ENCODE data around the genes ARL5C, MED1, STARD3 and MED24.

DNA sequence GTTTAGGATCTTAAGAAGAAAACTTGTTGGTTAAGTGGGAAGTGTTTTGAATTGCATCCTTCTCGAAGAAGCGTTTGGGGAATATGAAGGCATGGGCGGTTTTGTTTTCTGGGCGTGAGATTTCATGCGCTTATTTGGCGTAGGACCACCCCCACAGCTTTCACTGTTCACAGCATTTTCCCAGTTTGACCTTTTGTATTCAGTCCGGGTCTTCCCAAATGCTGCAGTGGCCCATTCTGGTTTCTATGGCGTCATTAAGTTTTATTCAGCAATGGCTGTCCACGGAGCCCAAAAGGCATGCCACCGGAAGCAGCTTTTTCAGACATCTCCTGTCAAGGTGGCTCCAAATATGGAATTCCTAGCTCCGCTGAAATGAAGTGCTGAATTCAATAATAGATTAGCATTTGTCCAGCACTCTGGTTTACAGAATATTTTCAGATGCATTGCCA is 90.5 kb upstream of the FBXO47 start:
- PRO-cap: no peak

DNA sequence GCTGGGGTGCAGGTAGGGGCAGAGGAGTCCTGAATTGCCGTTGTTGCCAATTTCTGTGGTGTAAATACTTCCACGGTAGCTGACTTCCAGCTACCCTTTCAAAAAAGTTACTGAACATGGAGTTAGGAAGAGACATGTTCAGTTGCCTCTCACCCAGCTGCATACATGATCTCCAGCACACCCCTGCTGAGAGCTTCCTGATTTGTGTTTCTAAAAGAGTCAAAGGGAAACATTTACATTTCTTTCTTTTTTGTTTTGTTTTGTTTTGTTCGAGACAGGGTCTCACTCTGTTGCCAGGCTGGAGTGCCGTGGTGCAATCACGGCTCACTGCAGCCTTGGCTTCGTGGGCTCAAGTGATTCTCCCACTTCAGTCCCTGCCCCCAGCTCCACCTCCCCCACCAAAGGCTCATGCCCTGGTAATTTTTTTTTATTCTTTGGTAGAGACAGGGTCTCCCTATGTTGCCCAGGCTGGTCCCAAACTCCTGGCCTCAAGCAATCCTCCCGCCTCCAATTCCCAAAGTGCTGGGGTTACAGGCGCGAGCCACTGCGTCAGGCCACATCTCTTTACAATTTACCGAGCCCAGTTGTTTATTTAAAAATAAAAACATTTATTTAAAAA is 58.5 kb downstream of the PLXDC1 start:
- PRO-cap: unidirectional peak, plus-strand start at position 183 of the sequence

DNA sequence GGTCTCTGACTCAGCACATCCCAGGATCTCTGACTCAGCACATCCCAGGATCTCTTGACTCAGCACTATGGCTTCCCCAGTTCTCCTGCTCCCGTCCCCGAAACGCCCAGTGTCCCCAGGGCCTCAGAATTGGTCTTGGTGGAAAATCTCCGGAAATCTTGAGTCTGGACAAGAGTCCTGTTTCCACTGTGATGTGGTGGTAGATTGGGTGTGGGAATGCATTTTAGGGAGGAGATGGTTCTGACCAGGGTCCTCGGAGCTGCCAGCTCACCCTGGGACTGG is 19.2 kb downstream of the PLXDC1 start:
- PRO-cap: no peak

GRCh38 chr17:39150659-39151064 is 775 bp downstream of the PLXDC1 start:
- PRO-cap: no peak

- PRO-cap: no peak
Observed at GRCh38 chr17:39166031-39166522, at the start of gene ARL5C. Gene ARL5C, minus strand, starts transcription at chr17:39166161.

GRCh38 chr17:39282545-39283059 is 56.9 kb upstream of the STAC2 start:
- PRO-cap: no peak

- PRO-cap: bidirectional peak, plus-strand start at chr17:39451405, minus-strand start at chr17:39451262
Observed at GRCh38 chr17:39450791-39451532, at the start of gene MED1. Gene MED1, minus strand, starts transcription at chr17:39451263.

- PRO-cap: no peak
Observed at GRCh38 chr17:39462258-39462881, 1.1 kb downstream of the CDK12 start.

DNA sequence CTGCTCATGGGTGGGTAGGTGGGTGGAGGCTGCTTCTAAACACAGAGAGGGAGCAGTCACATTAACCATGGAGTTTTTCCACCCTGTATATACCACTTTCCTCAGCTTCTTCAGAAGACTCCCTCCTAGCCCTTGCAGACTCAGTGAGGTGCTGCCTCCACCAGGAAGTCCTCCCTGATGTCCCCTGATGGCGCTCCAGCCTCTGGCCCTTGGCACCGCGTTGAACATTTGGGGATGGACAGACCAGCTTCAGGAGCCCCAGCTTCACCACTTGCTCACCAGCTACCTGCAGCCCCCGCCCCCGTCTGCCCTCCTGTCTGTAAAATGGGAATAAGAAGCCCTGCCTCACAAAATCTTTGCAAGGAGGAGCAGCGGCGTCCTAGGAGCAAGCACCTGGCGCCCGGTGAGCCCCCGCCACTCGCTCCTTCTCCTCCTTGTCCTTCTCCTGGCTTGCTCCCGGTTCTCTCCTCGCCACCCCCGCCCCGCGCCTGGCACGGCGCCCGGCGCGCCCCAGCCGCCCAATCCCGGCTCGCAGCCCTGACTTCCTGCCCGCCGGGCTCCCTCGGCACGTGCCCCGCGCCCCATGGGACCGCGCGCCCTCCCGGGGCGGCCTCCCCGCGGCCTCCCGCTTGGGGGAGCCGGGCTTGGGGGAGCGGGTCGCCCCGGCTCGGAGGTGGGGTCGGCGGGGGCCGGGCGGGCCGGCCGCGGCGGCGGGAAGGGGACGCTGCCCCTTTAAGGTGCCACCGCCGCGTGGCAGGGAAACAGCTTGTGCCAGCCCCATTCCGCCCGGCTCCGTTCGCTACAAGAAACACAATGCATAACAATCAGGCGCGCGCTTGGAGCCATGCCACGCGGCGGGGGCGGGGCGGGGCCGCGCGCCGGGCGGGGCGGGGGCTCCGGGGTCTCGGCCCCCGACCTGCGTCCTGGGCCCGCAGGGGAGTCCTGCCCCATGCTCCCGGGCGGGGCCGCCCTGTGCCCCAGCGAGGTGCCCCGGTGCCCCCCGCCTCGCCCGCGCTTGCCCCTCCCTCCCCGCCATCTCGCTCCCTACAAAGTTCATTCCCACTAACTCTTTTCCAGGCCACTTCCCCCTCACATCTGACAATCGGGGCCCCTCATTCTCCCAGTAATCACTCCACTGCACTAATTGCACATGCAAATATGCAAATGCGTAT is 9.1 kb upstream of the PPP1R1B start:
- PRO-cap: unidirectional peak, plus-strand start at position 360 of the sequence

DNA sequence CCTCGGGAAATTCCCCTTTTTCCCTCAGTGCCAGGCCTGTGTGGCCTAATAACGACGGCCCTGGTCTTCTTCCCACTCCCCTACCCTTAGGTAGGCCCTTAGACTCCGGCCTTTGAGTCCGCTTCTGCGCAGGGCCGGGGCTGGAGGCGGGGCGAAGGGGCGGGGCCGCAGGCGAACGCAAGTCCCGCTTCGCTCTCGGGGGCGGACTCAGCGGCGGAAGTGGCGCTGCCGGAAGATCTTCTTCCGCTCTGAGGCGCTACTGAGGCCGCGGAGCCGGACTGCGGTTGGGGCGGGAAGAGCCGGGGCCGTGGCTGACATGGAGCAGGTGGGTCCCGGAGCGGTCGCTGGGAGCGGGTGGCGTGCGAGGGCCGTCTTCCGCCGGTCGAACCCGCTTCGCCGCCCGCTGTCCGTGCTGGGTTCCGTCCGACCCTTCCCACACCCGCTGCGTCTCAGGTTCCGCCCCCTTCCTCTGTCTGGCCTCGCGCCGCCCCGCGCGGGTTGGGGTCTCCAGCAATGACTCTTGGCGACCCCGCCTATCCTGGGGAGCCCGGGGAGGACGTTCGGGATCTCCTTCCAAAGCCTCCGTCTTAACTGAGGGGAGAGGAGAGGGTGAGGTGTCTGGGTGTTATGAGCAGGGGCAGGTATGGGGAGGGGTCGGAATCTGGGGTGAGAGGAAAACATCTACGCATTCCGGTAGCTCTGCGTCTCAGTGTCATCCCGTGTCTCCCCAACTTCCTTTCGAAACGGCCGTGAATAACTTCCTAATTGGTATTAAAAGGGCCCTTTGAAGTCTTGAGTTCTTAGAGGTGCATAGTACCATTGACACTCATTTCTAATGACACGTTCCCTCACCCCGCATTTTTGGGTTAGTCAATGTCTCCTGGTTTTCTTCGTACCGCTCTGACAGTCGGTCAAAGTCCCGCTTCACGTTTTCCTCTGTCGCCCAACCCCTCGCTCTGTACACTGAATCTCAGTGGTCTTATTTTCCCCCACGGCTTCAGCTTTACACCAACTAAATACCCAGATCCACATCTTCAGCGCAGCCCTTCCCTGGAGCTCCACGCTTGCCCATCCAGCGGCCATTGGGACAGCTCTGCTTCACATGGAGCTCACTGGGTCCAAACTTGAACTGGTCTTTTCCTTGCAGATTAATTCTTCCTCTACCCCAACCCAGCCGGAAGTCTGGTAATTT is at the start of gene STARD3:
Gene STARD3, plus strand, starts transcription at position 238 of the 1,192 bp plus-strand sequence.
- PRO-cap: bidirectional peak, plus-strand start at position 241 of the sequence, minus-strand start at position 129 of the sequence; bidirectional peak, plus-strand start at position 474 of the sequence, minus-strand start at position 412 of the sequence

DNA sequence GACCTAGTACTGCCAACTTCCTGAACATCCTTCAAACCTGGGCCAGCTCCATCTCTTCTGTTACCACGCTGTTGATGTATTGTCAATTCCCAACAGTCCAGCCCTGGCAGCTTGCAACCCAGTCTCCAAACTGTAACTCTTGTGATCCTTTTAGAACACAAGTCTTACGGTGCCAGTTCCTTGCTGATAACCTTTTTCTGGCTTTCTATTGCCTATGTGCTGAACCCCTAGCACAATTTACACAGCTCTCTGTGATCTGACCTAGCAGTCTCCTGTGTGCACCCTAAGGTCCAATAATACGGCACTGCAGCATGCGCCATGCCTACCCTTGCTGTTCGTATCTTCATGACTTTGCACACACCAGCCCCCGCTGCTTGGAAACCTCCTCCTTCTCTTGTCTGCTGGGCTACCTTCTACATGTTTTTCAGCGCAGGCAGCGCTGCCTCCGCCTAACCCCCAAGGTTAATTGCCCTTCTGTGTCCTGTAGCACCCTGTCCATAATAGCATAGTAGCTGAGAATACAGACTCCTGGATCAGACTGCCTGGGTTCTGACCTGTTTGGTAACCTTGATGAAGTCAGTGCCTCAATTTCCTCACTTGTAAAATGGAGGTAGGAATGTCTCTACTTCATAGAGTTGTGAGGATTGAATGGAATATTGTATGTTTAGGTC is 1.3 kb downstream of the STARD3 start:
- PRO-cap: no peak

DNA sequence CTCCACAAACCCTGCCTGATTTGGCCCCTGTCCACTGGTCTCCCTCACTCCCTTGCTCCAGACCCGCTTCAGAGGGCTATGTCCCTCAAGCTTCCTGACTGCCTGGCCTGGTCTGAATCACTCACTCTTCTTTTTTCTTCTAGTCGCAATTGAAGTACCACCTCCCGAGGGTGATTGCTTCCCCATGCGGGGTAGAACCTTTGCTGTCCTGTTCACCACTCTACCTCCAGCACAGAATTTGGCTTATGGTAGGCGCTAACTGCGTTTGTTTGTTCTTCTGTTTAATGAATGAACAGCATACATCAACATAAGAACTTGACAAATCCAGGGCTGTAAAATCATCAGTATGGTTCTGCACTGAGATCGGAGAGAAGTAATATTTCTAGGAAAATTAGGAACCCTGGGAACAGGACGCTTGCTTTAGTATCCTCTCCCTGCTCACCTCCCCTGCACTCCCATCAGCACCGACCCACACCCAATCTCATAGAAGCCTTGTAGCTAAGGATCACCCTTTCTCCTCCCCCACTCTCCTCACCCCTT is 766 bp upstream of the PGAP3 start:
- PRO-cap: no peak

DNA sequence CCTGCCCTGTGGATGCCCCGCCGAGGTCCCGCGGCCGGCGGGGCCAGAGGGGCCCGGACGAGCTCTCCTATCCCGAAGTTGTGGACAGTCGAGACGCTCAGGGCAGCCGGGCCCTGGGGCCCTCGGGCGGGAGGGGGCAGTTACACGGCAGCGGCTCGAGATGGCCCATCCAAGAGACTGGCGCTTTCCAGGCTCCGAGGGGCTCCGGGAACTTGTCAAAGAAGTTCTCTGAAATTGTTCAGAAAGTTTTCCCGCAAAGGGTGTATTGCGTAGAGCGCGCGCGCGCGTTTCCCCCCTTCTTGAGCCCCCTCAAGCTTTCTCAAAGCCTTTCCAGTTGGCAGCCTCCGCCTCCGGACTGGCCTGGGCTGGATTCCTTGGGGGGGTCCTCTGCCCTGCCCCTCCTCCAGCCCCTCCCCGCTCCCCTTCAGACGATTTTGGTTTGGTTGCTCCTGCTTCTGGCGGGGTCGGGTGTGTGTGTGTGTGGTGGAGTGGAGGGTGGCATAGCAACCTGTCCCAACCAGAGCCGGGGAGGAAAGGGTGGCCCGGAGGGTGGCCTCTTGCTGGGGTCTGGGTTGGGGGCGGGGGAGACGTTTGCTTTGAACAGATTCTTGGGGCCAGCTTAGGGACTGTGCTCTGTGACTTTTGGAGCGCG is 614 bp downstream of the ERBB2 start:
- PRO-cap: no peak

DNA sequence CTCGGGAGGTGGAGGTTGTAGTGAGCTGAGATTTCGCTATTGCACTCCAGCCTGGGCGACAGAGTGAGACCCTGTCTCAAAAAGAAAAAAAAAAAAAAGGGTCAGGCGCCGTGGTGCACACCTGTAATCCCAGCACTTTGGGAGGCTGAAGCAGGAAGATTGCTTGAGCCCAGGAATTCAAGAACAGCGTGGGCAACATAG is 13.7 kb downstream of the ERBB2 start:
- PRO-cap: no peak

GRCh38 chr17:39753110-39753482 is 15.4 kb downstream of the GRB7 start:
- PRO-cap: no peak

DNA sequence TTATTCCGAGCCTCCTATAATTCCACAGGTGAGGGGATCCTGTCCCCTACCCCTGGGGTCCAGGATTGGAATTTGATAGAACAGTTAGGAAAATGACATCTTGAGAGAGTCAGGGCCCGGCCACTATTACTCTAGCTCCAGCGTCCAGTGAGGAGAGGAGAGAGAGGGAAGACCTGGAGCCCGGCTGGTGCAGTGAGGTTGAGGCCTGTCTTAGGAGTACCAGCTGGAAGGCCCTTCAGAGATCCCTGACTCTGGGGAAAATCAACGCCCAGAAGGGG is 17.3 kb downstream of the GRB7 start:
- PRO-cap: no peak

- PRO-cap: no peak
Observed at GRCh38 chr17:39812357-39813013, 51.6 kb downstream of the IKZF3 start.

- PRO-cap: no peak
Observed at GRCh38 chr17:39904535-39905162, 13.8 kb downstream of the GSDMB start.

DNA sequence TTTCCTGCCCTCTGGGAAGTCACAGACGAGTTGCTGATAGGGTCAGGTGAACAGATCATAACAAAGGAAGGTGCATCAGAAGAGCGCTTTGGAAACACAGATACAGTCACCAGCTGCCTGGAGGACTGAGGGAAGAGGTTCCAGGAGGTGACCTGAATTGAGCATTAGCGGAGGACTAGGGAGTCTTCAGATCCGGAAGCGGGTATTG is 1.1 kb downstream of the GSDMA start:
- PRO-cap: no peak

DNA sequence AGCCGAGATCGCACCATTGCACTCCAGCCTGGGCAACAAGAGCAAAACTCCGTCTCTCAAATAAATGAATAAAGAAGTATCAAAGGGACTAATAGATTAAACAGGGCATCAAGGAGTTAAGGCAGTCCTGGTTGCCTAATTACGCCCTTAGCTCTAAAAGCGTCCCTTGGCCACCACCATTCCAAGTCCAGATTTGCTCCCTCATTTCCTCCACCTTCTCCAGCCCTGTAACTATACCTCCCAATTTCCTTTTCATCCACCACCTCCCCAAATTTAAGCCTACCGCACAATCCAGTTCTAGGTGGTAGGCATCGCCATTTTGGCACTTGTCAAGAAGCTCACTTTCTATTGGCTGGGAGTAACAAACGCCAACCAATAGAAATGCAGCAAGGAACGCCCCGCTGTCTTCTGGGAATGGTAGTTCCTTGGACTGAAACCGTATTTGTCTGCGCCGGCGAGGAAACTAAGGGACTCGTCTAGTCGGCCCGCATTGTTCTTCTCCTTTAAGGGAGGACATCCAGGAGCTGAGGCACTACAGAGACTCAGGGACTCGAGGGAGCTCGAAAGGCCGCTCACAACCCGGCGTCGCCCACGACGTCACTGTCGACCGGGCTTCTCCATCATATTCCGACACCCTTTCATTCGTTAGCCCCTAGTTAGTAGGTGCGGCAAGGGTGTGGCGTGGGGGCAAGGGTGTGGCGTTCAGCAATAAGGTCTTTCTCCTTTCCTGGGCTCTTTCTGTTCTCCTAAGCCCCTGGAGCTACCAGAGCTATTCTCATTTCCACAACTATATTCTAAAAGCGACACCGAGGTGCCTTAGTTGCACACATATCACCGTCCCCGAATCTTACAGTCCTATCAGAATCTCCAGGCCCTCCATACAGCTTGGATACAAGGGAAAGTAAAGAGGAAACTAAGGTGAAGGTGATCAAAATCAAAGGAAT is at the start of gene MED24:
Gene MED24, minus strand, starts transcription at position 331 of the 944 bp plus-strand sequence.
- PRO-cap: bidirectional peak, plus-strand start at position 442 of the sequence, minus-strand start at position 331 of the sequence